ENCODE measurements around the gene DAZ2.

GRCh38 chrY:3002097-3003245 lies 67.3 kb downstream of the ZFY start:
- PRO-cap: no peak

DNA sequence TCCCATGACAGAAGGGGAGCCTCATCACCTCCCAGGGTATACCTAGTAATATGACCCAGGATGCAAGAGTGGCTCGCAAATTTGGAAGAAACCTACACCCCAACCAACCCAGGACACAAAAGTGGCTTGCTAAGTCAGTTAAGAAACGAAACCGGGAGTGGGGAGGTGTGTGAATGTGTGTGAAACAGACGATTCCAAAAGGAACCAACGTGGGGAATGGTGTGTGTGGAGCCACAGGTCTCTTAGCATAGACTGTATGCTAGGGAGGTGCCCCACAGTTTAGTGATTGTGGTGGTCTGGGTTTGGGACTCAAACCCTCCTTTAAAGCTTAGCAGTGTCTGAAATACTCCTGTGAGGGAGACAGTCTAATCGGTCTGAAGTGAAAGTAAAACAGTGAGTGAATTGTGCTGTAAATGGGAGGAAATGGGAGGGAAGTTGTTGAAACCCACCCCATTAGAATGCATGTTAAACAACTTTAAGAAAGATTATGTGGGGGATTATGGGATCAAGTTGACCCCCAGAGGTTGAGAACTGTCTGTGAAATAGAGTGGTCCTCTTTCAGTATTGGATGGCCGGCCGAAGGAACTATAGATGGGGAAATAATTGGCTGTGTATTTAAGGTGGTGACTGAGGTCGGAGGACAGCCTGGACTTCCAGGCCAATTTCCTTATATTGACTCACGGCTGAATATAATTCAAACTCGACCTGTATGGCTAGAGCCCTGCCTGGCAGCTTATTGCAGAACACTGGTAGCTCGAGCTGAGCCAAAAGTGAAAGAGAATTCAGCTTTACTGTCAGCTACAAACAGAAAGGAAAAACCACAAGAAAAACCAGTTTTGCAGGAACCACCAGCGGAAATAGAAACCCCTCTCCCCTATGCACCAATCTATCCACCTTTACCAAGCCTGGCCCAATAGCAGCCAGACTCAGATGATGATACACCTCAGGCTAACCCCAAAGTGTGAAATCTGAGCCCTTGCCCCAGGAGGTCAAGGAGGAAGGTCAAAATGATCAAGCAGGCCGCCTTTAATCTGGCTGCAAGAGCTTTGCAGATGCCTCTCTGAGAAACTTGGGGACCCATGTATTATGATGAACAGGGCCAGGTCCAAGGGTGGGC lies 68.4 kb downstream of the ZFY start:
- PRO-cap: no peak

DNA sequence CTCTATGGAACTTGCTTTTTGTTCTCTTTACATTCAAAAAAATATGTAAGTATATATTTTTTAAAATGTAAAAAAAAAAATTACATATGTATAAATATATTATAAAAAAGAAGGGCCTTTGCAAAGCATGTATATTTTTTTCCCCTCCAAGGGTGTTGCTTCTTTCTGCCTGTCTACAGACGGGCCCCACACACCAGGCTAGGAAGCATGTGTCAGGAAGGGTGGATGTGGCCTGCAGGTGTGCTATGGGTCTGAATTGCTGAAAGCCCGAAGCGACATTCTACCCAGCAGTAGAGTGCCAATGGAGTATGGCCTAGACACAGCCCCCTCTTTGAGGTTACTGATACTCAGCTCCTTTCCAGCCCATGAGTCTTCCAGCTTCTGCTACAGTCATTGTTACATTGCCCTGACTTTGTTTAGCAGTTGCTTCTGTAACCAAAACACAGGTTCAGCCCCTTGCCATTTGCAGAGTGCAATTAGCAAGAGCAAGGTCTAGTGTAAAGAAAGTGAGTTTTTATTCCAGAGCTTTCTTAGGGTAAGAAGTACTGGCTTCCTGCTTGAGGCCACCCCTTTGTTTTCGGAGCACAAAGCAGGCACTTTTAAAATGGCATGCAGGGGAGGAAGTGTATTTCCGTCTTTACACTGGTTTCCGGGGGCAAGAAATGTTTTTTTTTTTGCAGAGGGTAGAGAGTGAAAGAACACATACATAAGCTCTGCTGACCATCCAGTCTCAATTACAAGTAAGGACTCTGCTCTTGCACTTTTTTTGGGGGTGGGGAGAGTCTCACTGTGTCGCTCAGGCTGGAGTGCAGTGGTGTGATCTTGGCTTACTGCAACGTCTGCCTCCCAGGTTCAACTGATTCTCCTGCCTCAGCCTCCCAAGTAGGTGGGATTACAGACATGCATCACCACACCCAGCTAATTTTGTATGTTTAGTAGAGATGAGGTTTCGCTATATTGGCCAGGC lies 428.0 kb upstream of the AMELY start:
- PRO-cap: no peak

- PRO-cap: unidirectional peak, plus-strand start at chrY:13702504; unidirectional peak, plus-strand start at chrY:13702704; bidirectional peak, plus-strand start at chrY:13702895, minus-strand start at chrY:13702923
Observed at GRCh38 chrY:13702434-13703042, 1.2 kb upstream of the TMSB4Y start.

DNA sequence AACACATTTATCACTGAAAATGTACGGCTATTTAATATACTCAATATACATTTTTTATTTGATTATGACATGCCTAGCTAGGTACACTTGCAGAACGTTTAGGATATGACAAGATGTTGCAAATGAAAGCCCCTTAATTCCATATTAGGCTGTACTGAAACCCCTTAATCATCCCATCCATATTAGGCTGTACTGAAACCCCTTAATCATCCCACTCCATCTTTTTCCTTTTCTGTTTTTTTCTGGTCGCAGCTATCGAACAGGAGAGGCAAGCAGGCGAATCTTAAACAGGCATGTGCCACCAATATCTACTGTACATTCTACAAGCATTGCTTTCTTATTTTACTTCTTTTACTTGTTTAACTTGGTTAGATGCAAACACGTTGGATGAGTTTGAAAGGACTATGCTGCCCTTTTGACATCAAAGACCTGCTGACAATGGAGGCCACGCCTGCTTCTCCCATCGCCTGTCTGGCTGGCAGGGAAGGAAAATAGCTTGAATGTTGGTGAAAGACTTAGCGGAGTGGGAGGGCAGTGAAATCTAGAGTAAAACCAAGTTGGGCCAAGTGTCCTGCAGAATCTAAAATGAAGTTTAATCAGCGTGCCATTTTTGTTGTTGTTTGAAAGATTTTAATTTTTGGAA lies 1.4 kb downstream of the TMSB4Y start:
- PRO-cap: bidirectional peak, plus-strand start at position 219 of the sequence, minus-strand start at position 194 of the sequence; bidirectional peak, plus-strand start at position 430 of the sequence, minus-strand start at position 437 of the sequence; bidirectional peak, plus-strand start at position 509 of the sequence, minus-strand start at position 473 of the sequence

DNA sequence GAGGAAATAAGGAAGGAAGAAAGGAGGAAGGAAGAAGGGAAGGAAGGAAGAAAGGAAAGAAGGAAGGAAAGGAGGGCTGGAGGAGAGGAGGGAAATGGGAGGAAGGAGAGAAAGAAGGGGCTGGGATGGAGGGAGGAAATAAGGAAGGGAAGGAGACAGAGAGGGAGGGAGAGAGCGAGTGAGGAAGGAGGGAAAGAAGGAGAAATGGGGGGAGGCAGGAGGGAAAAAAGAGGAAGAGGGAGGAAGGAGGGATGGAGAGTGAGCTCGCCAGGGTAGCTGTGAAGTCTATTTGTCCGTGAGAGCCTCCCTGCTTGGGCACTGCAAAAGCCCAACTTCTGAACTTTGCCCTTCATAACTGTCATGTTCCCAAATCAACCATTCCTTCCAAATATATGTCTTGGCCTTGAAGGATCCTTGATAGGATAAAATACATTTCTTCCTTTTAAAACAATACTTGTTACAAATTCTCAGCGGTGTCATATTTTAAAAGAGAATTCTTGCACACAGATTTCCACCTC lies 145.4 kb downstream of the VCY1B start:
- PRO-cap: no peak

- PRO-cap: no peak
Observed at GRCh38 chrY:16739299-16739498, 1140.8 kb downstream of the CDY2B start.

DNA sequence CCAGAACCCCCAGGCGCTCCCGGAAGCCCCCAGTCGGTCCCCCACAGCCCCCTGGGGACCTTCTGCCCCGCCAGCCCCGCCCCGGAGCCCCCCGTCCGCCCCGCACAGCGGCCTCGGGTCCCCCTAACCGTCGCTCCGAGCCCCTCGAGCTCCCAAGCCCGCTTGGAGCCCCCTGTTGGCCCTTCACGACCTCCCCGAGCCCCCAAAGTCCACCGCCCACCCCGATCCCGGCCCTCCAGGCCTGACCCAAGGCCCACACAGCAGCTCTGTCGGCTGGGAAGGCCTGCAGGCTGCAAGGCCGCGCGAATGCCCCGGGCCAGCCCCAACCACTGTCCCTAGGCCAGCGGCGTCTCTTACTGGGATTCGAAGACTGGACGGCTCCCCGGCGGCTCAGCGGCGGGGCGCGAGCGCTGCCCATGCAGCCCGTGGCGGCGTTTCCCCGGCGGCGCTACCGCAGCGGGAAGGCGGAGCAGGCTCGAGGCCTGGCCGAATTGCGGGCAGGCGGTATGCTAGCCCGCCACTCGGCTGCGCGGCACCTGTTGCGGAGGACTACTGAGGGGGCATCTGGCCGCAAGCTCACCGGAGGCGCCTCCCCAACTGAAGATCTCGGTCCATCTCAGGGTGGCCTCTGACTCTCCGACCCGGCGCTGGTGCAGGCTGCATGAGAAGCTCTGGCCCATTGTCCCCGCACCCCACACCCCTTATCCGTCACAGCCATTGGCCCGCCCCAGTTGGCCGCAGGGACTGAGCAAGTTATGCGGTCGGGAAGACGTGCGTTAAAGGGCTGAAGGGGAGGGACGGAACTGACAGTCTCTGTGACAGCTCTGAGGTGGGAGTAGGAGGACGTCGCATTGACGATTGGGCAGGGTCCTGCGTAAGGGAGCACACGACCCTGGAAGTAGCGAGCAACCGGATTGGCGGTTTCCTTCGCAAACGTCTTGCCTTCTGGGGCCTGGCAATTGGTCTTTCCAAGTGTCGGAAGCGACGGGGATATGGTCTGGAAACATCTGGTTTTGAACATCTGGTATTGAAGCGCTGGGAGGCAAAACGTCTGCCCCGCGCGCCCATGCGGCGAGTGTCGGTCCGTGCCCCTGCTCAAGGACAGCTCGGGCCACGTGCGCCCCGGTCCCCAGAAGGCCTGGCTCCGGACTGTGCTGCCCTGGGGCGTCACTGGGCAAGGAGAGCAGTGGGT lies 303.5 kb upstream of the HSFY2 start:
- PRO-cap: bidirectional peak, plus-strand start at position 258 of the sequence, minus-strand start at position 259 of the sequence; bidirectional peak, plus-strand start at position 362 of the sequence, minus-strand start at position 355 of the sequence; bidirectional peak, plus-strand start at position 849 of the sequence, minus-strand start at position 805 of the sequence; bidirectional peak, plus-strand start at position 1,074 of the sequence, minus-strand start at position 1,077 of the sequence

DNA sequence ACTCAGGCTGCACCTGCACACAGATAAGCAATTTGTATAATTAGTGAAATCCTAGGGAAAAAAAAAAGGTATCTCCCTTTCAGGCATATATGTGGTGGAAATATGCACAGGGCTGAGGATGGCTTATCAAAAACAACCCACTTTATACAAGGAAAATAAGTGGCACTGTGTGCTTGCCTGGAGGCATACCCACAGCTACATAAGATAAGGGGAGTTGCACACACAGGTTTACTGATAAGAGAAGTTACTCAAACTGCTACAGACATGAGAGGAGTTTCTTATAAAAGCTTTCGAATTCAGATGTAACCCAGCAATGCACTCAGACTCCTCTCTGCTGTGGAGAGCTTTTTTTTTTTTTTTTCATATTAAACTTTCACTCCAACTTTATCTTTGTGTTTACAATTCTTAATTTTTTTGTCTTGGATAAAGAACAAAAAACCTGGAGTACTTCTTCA lies 372.8 kb upstream of the RBMY1B start:
- PRO-cap: no peak

- PRO-cap: no peak
Observed at GRCh38 chrY:21352363-21352739, 158.8 kb upstream of the RBMY1B start.

- PRO-cap: no peak
Observed at GRCh38 chrY:21371930-21372146, 139.3 kb upstream of the RBMY1B start.

DNA sequence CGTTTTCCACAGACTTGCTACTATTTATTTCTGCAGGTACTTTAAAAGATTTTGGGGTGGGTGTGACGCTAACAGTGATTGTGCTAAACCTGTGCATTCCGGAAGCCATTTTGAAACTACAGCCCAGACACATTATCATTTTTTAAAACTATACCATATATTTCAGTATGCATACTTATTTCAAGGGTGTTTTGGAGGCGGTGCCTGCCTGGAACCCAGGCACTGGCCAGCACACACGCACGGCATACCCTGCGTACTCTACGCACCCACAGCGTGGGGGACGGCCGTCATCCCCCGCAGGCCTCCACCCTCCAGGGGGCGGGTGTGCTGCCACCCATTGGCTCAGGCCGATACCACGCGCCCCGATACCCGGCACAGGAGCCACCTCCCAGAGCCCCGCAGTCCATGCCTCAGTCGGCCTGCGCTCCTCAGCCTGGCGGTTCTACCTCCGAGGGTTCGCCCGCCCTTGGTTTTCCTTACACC lies at the start of gene DAZ2:
DAZ2 (plus strand) TSS at position 413 of the 483 bp plus-strand sequence.
- PRO-cap: no peak